ENCODE measurements around a stretch of chr11.

DNA sequence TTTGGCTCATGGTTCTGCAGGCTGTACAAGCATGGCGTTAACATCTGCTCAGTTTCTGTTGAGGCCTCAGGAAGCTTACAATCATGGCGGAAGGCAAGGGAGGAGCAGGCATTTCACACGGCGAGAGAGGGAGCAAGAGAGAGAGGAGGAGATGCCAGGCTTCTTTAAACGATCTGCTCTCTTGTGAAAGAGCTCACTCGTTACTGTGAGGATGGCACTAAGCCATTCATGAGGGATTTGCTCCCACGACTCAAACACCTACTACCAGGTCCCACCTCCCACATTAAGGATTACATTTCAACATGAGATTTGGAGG lies 18.1 kb upstream of the NNMT start:
- PRO-cap, 2 experiments, result no peak in any of the 2 experiments

- PRO-cap, 2 experiments, result no peak in any of the 2 experiments
Measured at GRCh38 chr11:114285464-114286370, 10.5 kb upstream of the NNMT start.

- PRO-cap, 2 experiments, result no peak in any of the 2 experiments
Measured at GRCh38 chr11:114321841-114322436, 25.7 kb downstream of the NNMT start.

DNA sequence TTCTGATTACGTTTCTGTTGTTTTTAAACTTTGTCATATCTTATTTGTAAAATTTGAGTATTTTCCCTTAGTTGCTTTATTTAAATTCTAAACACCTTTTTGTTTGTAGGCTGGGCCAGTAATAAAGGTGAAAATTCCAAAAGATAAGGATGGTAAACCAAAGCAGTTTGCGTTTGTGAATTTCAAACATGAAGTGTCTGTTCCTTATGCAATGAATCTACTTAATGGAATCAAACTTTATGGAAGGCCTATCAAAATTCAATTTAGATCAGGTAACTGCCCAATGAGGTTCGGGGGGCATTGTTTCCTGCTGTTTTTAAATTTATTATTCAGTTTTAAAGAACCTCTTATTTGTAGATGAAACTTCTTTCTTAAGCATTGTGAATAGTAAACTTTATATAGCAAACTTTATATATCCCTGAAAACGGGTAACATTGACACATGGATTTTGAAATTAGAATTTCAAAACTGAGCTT lies 1.2 kb downstream of the RBM7 start:
- PRO-cap, 2 experiments, result no peak in any of the 2 experiments

GRCh38 chr11:114556053-114556771 lies 3.5 kb downstream of the NXPE1 start:
- PRO-cap, 2 experiments, result no peak in any of the 2 experiments

- PRO-cap, 2 experiments, result no peak in any of the 2 experiments
Measured at GRCh38 chr11:115185383-115186048, 318.7 kb downstream of the CADM1 start.

DNA sequence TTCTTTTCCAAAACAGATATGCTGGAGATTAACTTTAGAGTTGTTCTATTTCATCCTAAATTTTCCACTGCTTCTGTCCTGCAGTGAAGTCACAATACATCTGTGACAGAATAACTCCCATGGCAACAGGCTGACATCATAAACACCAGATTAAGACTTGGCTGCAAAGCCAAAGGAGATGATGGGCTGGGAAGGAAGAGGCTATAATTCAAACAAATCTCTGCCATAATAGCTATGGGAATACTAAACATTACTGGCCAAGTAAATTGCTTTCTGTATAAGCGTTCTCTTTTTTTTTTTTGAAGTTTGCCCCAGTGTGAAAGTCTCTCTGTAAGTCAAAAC lies 107.7 kb downstream of the CADM1 start:
- PRO-cap, 2 experiments, result no peak in any of the 2 experiments

- PRO-cap, 2 experiments, result no peak in any of the 2 experiments
Measured at GRCh38 chr11:116790019-116790424, 1.7 kb downstream of the APOA5 start.

GRCh38 chr11:117170182-117170977 lies 8.2 kb upstream of the SIDT2 start:
- PRO-cap, 2 experiments, result no peak in any of the 2 experiments

- PRO-cap, 2 experiments, result no peak in any of the 2 experiments
Measured at GRCh38 chr11:117170978-117171819, 7.3 kb upstream of the SIDT2 start.

- PRO-cap, 2 experiments, result no peak in any of the 2 experiments
Measured at GRCh38 chr11:117206064-117206559, 6.9 kb downstream of the TAGLN start.

- PRO-cap, 2 experiments, result no peak in any of the 2 experiments
Measured at GRCh38 chr11:117229473-117230007, 2.3 kb downstream of the PCSK7 start.

- PRO-cap, 2 experiments, result no peak in any of the 2 experiments
Measured at GRCh38 chr11:117299173-117300106, 16.6 kb downstream of the BACE1 start.

DNA sequence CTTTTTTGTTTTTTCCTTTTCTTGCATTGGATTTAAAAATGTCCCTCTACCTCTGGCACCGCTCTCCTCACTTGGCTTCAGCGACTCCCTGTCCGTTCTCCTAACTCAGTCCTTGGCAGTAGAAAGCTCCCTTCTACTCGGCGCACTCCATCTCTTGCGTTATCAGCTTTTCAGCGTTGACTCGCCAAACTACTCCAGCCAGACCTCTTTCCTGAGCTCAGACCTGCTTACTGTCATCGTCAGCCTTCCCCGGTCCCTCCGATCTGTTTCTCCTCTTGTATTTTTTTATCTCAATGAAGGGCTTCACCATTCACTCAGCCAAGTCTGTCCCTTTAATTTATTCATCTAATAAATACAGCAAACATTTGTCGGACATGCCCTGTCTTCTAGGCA lies 751 bp downstream of the CEP164 start:
- PRO-cap, 2 experiments, result no peak in any of the 2 experiments

DNA sequence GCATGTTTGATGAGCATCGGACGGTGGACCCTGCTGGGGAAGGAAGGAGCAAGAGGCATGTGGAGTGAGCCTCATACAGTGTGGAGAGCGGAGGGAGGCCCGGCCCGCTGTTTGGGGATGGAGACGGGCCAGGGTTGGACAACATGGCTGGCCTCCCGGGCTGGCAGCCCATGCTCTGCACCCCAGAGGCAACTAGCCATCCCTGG lies 208.4 kb downstream of the CEP164 start:
- PRO-cap, 2 experiments, result no peak in any of the 2 experiments

- PRO-cap, 2 experiments, result no peak in any of the 2 experiments
Measured at GRCh38 chr11:117717629-117718543, 79.1 kb downstream of the DSCAML1 start.

DNA sequence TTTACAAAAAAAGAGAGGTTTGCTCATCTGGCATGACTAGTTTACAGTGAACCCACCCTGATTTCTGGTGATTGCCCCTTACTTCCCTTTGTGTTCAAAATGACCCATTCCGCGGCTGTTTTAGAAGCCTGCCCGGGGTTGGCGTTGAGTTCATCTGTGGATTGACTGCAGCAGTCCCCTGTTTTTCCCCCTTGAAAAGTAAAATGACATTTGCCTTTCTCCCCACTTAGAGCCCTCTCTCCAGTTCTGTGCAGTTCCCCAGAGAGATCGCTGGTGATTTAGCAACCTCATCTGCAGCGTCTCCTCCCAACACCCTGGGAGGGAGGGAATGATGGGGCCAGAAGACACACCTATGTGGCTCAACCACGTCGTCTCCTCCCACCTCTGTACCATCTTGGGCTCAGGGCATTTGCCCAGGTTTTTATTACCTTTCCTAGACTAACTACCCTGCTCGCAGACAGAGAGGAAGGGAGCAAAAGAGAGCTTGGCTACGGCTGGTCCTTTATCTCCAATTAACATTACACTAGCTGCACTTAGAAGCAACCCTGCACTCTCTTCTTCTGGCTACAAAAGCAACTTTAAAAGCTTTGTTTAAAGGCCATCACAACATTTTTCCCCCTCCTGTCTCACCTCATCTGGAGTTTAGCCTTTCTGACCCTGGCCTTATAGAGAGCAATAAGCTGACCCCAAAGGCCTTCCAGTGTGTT lies 73.4 kb downstream of the DSCAML1 start:
- PRO-cap, 2 experiments, result no peak in any of the 2 experiments

GRCh38 chr11:117833160-117834104 lies 8.9 kb upstream of the FXYD2 start:
- PRO-cap, 2 experiments, result no peak in any of the 2 experiments

DNA sequence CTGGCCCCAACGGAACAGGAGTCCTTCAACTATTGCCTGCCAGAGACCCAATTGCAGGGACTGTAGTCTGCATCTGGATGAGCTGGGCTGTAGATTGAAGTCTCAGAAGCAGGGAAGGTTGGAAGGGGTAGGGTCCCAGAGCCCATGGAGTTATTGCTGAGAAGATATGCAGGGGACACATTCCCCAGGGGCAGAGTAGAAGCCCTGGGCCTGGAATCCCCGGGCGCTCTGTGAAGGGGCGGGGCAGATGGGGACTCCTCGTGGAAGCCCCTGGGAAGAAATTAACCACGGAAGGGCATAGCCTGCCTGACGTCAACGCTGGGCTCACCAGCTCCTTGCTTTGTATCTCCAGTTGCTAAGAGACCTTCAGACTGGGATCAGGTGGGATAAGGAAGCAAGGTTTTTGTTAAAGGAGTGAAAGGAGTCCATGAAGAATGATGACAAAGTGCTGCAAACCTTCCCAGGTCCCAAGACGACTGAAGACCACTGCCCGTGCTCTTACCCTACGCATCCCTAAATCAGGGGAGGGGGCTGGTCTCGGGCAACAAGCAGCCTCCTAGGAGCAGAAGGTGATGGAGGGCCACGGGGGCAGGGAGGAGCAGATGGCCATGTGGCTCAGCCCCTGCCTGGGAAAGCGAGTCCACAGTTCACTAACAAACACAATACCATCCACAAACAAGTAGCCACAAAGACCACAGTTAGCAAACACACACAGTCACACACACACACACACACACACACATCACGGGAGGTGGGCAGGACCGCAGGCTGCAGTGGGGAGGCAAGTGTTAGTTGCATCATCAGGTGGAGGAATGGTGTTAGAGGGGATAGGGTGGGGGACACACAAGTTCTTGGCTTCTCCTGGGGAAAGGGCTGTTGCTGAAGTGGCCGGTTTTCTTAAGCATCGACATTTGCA lies 13.0 kb upstream of the FXYD2 start:
- PRO-cap, 2 experiments, result no peak in any of the 2 experiments

DNA sequence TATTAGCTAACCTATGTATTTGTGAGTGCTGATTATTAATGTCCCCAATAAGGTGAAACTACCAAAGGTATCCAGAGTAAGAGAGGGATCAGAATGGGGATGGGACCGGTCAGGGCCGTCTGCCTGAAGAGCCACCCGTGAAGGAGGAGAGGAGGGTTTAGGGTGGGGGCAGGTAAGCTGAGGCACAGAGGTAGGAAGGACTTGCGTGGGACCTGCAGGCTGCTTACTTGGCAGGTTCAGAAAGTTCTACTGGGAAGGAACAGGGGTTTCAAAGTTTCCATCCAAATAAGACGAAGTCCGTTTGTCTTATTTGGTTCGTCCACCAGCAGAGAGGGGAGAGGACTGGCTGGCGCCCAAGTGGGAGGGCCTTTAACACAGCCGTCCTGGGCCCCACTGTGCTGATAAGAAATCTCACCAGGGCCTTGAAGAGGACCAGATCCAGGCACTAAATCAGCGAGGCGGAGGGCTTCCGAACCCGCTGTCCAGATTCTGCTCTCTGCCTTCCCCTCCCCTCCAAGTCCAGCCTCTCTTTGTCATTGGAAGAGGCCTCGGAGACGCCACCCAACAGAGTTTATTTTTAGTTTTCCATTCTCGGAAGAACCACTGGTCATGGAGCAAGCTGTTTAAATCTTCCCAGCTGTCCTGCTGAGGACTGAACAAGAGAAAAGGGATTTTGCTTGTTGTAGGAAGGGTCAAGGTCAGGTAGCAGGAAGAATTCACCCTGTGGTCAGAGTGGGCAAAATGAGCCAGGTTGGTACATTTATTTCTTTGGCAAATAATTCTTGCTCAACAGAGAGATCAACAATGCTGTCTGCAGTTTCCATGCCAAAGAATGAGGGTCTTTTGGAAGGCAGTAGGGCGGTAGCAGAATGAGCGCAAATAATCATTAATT lies 9.3 kb upstream of the FXYD6 start:
- PRO-cap, 2 experiments, result peak in 2 of 2 experiments; most common plus-strand start position 588 of the sequence (in 2); most common minus-strand start position 498 of the sequence (in 2)